Left lung (tissue), 1 donor: ENCODE measurements around a stretch of chr3.

DNA sequence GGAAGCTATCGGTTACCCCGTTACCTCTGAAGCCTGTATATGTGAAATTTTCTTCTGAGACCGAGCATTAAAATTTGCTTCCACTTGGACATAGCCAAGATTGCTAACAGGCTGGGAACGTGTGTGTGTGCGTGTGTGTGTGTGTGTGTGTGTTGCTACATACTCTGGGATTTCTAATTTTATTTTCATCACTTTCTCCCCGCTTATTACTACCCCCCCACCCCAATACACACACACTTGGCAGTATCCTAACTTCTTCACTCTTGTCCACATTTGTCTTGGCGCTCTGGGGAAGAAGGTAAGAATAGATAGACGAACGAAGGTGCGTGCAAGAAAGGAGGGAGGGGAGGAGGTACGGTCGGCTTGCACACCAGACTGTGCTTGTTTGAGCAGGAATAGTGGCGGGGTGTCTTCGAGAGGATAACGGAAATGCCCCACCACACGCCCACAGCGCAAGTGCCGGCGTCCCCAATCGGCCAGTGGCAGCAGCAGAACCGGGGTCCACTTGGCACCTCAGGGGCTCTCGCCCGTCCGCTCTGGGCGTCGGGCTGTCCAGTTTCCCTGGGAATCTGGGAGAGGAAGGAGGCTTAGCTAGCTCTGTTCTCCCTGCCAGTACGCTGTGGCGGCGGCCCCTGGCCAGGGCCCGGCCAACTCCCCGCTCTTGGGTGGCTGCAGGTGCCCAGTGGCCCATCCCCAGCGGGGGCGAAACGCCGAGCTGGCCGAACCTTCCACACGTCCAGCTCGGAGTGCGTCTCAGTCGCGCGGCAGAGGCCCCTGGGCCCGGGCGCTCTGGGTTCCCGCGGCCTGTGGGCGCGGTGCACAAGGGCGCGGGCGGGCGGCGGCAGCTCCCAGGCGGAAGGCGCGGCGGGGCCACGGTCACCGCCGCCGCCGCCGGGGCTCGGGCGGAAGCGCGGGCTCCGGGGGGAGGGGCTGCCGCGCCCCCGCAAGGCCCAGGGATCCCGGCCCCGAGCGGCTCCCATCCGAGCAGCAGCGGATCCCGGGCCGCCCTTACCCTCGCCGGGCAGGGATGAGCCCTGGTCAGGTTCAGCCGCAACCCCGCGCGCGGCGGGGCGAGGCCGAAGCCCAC is 53.8 kb downstream of the CCDC54 start:
- PRO-cap = unidirectional peak, plus-strand start at position 331 of the sequence; bidirectional peak, plus-strand start at position 455 of the sequence, minus-strand start at position 563 of the sequence; bidirectional peak, plus-strand start at position 756 of the sequence, minus-strand start at position 900 of the sequence

- PRO-cap = no peak
Measured at GRCh38 chr3:107699663-107700191, 177.0 kb downstream of the BBX start.

GRCh38 chr3:108040953-108041410 is 49.8 kb downstream of the CD47 start:
- PRO-cap = unidirectional peak, minus-strand start at chr3:108041125

DNA sequence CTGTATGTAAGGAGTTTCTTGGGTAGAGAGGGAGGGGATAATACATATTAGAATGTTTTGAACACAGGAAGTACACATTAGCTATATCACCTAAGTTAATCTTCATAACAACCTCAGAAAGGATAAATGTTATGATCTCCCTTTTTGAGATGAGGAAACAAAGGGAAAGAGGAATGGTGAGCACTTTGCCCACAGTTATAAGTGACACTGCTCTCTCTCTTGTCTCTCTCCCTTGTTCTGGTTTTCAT is 2.2 kb upstream of the CD47 start:
- PRO-cap = no peak

DNA sequence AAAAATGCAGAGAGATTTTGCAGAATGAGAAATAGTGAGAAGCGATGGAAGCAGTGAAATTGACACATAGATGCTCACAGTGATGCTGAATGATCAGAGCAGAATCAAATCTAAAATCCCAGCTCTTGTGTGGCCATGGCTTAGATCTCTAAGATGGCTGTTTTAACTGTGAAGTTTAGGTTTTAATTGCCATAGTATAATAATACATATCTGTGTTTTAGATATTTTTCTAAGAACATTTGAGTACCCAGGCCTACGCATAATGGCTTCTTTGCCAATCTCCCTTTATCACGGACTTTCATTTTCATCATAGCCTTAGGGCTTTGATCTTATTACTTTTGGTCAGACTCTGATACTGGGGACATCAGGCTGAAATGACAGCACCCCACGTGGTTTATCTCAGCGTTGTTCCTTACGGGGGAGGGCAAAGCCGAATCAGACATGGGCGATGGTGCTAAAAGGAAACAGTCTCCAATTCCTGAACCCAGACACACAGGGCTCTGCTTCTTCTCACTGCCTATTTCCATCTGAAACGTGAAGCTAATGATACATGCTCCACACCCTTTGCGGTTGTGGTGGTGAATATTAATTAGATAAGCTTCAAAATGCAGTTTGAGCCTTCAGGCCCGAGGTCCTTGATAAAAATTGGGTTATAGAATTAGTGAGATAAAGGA is 59.3 kb upstream of the CD47 start:
- PRO-cap = no peak

GRCh38 chr3:108478506-108478705 is 32.0 kb downstream of the MYH15 start:
- PRO-cap = no peak

- PRO-cap = no peak
Measured at GRCh38 chr3:108588991-108589253, 316 bp downstream of the CIP2A start.

DNA sequence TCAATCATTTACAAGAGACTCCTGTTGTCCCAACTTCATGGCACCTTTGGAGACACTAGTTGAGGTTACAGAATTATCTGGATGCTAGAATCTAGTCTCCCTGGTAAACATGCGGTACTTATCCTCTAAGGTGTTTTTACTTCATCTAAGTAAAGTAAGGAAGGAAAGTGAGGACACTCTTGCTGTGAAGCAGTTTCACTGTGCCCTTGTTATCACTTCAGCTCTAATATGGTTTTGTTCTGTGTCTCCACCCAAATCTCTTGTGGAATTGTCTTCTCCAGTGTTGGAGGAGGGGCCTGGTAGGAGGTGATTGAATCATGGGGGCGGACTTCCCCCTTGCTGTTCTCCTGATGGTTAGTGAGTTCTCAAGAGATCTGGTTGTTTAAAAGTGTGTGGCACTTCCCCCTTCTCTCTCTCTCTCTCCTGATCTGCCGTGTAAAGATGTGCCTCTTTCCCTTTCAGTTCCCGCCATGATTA is 33.3 kb downstream of the RETNLB start:
- PRO-cap = no peak

GRCh38 chr3:108756865-108757266 is 344 bp downstream of the RETNLB start:
- PRO-cap = no peak

DNA sequence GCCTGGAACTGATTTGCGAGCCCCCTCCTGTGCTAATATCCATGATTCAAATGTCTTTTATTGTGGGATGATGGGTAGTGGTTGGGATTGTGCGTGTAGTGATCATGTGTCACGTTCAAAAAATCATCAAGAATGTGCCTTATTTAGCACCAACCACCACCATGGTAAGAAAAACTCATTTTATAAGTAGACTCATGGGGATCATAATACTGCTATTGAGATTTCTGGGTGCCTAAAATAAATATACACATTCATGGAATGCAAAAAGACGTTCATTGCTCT is 3.8 kb downstream of the TRAT1 start:
- PRO-cap = no peak

DNA sequence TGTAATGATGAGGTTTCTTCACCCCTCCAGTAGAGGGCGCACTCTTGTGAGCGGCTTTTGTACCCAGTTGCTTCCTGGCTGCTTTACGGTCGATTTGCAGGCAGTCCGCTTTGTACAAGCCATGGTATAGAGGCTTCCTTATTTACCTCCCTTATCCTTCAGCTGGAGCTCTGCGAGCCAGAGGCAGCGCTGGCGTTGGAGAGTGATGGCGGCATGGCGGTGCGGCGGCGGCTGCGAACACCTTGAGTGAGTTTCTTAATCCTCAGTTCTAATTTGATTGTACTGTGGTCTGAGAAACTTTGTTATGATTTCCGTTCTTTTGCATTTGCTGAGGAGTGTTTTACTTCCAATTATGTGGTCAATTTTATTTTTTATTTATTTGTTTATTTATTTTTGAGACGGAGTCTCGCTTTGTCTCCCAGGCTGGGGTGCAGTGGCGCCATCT is 72.6 kb upstream of the DPPA4 start:
- PRO-cap = no peak

DNA sequence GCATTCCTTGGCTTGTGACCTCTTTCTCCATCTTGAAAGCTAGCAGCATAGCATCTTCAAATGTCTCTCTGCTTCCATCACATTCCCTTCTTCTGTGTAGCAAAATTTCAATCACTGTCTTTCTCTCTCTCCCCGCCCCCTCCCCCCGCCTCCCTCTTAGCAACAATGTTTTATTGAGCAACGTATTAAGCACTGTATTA is 373.8 kb upstream of the NECTIN3 start:
- PRO-cap = no peak

DNA sequence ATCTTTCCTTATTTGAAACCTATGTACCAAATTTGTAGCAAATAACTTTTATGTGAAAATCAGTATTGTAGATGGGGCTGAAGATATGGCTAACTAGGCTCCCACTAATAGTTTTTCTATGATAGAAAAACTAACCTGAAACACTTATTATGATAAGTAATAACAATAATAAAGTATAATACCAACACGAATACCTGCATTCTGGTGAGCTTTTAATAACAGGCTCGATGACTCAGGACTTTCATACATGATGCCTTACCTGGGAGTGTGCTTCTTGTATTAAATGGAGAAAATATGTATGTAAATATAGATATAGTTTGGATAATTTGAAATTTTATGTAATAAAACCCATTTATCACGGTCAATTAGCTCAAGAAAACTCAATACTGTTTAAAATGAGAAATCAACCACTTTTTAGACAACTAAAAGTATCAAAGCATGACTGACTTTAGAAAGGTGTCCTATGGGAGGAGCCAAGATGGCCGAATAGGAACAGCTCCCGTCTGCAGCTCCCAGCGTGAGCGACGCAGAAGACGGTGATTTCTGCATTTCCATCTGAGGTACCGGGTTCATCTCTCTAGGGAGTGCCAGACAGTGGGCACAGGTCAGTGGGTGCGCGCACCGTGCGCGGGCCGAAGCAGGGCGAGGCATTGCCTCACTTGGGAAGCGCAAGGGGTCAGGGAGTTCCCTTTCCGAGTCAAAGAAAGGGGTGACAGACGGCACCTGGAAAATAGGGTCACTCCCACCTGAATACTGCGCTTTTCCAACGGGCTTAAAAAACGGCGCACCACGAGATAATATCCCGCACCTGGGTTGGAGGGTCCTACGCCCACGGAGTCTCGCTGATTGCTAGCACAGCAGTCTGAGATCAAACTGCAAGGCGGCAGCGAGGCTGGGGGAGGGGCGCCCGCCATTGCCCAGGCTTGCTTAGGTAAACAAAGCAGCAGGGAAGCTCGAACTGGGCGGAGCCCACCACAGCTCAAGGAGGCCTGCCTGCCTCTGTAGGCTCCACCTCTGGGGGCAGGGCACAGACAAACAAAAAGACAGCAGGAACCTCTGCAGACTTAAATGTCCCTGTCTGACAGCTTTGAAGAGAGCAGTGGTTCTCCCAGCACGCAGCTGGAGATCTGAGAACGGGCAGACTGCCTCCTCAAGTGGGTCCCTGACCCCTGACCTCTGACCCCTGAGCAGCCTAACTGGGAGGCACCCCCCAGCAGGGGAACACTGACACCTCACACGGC is 182.8 kb upstream of the NECTIN3 start:
- PRO-cap = no peak

- PRO-cap = no peak
Measured at GRCh38 chr3:110964341-110964874, 107.2 kb upstream of the NECTIN3 start.

- PRO-cap = no peak
Measured at GRCh38 chr3:111548128-111548624, 6.2 kb downstream of the CD96 start.

GRCh38 chr3:111712457-111712894 is 38.0 kb downstream of the PLCXD2 start:
- PRO-cap = no peak

DNA sequence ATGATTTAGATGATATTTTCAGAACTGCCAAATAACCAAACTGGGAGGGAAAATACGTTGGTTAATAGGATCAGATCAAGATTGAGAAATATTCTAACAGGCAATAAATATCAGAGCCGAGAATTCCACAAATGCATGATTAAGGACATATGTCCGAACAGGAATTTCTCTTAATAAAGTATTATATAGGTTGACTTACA is 75.1 kb upstream of the PHLDB2 start:
- PRO-cap = unidirectional peak, plus-strand start at position 117 of the sequence

DNA sequence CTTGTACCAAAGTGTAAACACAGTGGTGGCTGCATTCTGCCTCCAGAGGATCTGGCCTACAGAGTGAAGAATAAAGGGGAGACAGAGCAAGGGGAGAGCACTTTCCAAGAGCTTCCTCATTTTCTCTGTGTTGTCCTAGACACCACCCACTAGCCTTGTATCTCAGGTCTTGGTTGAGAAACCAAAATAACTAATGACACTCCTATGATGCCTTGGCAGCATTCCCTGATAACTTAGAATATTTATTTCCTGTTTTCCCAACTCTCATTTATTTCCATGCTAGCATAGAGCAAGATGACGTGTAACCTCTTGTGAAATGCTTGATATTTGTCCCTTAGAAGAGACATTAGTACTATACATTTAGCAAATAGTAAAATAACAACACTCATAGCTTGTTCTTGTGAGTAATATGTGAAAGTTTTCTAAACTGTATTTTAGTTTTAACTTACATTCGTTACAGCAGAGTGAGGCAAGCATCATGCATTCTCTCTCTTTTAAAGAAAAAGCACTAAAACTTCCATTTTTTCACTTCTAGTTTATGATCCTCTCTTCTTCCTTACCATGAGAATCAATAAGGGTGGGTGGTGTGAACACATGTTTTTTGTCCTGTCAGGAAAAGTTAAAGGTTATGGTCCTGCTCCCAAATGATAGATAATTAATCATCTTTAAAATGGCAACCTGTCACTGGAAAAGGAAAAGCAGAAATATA is 56.7 kb upstream of the PHLDB2 start:
- PRO-cap = unidirectional peak, minus-strand start at position 127 of the sequence

DNA sequence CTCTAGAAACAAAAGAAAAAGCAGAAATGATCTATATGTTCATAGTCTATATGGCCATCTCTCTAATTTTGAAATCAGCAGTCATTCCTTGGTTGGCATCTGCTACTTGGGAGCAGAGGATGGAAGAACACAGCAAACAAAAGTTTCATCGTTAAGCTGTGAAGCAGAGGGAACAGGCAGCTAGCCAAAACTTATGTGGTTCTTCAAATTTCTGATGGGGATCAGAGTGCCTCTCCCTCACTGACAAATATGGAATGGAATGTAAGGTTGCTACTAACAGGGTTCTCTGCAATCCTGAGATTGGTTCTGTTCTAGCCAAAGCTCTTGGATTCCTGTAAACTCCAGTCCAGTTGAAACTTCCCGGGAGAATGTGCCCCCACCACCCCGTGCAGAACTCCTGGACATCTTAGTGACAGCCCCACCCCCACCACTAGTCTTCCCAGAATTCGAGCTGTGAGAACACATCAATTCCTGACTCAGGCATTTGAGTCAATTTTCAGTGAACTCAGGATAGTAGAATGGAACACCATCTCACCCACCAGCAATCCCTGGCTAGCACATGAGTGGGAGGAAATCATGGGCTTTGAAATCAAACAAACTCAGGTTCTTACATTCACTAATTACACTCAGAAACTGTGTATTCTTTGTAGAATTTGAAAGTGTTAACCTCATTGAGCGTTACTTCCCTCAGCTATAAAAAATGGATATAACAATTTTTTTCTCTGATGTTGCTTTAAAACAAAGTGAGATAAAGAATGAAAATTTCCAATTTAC is 55.8 kb upstream of the PHLDB2 start:
- PRO-cap = no peak

- PRO-cap = bidirectional peak, plus-strand start at chr3:111860661, minus-strand start at chr3:111860498
Measured at GRCh38 chr3:111859952-111861070, 1.2 kb downstream of the PHLDB2 start.